Measurements from ENCODE around the genes NAP1L3, DIAPH2, DRP2, RPL36A, RAB40AL and ZCCHC18.

GRCh38 chrX:93672533-93673846 is at the start of gene NAP1L3:
Gene NAP1L3, minus strand, starts transcription at chrX:93673578.
- RRBS: 3% methylated on average over 14 of the region's 59 CpGs

GRCh38 chrX:94492436-94492881 is 818.5 kb downstream of the FAM133A start:
- RRBS: no CpG with 5 or more reads among the region's 9 CpGs

DNA sequence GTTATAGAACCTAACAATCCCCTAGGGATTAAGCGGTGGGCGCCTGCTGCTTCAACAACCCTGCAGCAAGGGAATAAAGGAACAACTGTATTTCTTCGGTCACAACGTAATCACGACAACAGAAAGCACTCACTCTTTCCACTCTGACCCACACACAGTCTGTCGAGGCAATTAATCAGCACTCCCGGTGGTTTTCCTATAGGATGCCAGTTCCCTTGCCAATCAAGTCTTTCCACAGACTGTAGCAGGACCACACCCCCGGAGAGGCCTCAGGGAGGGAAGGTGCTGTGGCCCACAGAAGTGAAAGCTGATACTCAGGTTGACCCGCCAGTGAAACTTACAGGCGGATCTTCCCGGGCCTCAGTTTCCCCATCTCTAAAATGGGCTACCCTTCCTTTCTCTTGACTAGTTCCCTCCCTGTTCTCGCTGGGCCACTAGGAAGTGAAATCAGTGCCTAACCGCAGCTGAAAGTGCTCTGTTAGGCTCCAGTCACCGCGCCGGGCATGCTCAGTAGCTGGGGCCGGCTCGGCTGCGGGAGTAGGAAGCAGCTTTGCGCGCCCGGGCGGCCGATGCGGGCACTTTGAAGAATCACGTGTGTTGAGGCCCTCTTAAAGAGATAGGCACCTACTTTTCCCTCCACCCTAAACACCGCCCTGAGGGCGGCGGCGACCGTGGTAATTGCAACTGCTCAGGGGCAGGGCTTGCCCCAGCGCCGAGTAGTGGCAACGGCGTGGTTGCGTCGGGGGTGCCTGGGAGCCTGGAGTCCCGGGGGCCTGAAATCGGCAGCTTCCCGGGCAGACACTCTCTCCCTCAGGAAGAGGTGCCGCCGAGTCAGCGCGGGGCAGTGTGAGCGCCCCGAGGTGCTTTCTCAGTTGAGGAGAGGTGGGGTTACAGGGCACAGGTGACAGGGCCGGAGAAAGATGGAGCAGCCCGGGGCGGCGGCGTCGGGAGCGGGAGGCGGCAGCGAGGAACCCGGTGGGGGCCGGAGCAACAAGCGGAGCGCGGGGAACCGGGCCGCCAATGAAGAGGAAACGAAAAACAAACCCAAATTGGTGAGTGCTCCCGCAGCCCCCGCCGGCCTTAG is at the start of gene DIAPH2:
Gene DIAPH2, plus strand, starts transcription at position 704 of the 1,084 bp plus-strand sequence.
- RRBS: 2% methylated on average over 25 of the region's 66 CpGs

DNA sequence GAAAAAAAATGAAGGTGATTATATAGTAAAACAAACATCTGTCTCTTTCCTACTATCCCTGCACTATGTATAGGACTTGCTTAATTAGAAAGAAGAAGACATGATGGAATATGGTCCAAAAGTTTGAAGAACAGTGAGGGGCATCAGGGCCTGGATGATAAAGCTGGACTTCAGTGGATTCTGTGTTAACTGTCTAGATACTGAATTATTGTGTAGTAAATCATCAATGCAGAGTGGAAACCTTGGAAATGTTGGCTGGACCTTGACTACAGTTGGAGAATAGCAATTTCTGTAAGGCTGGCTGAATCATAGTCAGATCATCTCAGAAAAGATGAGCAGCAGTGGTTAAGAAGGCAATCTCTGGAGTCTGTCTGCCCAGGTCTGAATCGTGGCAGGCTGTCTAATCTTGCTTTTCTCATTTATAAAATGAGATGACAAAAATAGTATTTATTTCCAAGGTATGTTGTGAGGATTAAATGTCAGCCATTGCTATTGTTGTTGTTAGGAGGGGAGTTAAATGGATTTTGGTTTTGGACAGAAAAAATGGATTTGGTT is 99.0 kb upstream of the RPA4 start:
- RRBS: no CpG with 5 or more reads among the region's 1 CpG

DNA sequence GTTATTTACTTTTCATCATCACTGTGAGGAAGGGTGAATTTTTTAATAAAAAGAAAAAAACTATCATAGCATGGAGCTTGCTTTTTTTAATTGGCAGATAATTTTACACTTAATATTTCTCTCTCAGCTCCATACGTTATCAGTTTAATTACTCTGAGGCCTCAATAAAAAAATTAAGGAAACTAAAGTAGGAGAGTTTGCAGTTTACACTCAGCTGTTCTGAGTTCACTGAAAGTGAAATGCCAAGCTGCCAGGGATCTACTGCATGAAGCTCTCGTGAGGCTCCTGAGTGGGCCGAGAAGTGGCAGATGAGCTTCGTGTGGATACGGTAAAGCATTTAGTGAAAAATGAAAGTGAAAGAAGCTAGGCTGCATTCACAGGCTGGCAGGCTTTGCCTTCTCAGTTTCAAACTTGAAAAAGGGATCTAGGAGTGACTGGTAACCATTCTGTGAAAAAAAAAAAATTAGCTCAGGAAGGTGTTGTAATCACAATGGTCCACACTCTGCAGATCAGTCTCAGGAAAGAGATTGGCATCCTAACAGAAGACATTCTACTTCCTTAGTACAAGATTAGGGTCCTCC is 679.8 kb downstream of the RPA4 start:
- RRBS: no CpG with 5 or more reads among the region's 5 CpGs

DNA sequence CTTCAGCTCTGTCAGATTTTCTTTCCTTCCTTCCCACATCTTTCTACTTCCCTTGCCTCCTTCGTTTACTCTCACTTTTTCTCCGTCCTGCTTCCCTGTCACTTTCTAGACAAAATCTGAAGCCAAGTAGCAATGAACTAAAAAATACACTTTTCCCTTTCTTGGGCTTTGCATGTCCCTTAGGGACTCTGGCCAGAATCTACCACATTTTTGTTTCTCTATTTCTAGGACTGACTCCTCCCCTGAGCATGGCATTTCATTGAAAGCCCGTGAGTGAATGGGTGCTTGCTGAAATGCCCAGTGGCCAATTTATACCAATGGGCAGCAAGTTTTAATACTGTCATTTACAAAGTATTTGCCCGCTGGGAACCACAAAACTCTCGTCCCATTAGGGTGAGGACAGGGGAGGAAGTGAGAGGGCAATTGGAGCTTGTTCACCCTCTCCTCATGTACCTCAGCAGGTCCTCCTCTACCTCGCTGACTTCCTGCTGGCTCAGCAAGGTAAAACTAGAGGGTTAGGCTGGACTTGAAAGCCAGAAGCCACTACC is 1.0 kb downstream of the SRPX2 start:
- RRBS: no CpG with 5 or more reads among the region's 6 CpGs

DNA sequence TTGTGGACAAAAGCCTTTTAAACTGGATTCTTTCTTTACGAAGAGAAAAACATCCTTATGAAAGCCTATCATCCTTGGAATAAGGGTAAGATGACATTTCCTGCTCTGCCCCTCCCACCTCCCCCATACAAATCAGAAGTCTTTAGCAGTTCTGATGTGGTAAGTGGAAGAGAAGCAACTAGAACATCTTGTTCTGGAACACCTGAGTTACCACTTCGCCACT is 4.4 kb downstream of the XKRX start:
- RRBS: no CpG with 5 or more reads among the region's 2 CpGs

DNA sequence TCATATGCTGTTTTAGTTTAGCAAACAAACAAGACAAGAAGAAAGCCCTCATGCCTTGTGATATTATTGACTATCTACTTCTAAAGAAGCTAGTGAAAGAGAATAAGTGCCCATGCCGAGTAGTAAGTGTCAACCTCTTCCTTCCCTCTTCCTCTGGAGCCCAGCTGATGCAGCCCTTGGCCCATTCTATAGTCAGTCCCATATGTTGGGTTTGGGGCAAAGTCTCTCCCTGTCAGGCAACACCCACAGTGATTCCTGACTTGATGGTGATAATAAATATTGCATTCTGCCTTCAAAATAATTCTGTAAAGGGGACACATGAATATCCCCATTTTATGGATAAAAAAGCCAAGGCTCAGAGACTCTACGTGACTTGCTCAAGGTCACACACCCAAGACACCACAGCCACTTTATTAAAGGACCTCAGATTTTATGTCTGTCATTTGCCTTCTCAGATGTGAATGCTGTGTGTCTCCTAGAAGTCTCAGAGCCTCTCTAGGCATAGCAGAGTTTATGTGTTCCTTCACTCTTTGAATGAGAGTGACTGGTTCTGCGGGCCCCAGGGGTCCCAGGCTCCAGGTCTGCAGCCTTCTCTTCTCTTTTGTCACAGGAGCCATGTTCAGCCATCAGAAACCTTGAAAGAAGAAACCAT is 17.4 kb downstream of the ARL13A start:
- RRBS: no CpG with 5 or more reads among the region's 3 CpGs

- RRBS: no CpG with 5 or more reads among the region's 12 CpGs
Observed at GRCh38 chrX:101219363-101220195, at the start of gene DRP2. Gene DRP2, plus strand, starts transcription at chrX:101219786.

DNA sequence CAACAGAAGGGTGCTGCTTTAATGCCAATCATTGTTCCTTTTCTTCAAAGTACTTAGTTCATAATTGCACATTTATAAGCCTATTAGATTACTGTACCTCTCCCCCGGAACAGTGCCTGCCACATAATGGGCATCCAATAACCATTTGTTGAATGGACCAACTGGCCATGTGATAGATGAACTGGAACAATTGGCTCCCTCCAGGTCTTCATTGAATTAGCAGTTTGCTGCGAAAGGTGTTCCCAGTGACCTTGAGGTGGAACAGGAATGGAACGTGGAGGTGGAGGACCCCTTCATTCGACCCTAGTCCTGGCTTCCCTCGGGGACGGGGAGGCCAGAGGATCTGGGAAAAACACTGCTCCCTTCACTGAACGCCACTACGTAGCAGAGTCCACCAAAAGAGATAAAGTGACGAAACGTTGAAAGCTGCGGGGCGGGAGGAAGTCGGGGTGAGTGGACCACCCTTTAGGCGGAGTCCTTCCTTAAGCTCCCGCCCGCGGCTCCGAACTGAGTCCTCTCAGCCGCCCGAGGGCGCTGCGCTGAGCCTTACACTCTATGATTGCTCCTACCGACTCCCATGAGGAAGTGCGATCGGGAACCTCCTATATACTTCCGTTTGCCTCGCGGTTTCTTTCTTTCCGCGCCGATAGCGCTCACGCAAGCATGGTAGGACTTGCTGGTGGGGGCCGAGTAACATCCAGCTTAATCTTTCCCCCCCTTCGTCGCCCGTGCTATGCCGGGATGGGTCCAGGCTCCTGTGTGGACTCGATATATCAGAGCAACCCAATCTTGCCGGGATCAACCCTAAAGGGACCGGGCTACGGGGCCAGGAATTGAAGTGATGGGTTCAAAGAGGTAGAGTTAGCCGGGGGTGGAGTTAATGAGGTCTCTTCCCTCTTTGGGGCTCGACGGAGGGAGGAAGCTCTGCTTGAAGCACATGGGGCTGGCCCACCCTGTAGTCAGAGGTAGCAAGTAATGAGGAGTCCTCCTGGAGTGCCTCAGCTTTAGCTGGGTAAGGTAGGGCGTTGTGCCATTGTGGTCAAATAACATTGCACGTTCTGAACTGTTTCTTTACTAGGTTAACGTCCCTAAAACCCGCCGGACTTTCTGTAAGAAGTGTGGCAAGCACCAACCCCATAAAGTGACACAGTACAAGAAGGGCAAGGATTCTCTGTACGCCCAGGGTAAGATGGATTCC is at the start of gene RPL36A:
Gene RPL36A, plus strand, starts transcription at position 631 of the 1,198 bp plus-strand sequence.
- RRBS: 0% methylated on average over 2 of the region's 51 CpGs

GRCh38 chrX:101780355-101780762 is 120.7 kb upstream of the ARMCX2 start:
- RRBS: no CpG with 5 or more reads among the region's 19 CpGs

- RRBS: no CpG with 5 or more reads among the region's 1 CpG
Observed at GRCh38 chrX:101930218-101930621, 1.6 kb downstream of the ZMAT1 start.

GRCh38 chrX:102154368-102154871 is 1.4 kb downstream of the BEX5 start:
- RRBS: no CpG with 5 or more reads among the region's 12 CpGs

DNA sequence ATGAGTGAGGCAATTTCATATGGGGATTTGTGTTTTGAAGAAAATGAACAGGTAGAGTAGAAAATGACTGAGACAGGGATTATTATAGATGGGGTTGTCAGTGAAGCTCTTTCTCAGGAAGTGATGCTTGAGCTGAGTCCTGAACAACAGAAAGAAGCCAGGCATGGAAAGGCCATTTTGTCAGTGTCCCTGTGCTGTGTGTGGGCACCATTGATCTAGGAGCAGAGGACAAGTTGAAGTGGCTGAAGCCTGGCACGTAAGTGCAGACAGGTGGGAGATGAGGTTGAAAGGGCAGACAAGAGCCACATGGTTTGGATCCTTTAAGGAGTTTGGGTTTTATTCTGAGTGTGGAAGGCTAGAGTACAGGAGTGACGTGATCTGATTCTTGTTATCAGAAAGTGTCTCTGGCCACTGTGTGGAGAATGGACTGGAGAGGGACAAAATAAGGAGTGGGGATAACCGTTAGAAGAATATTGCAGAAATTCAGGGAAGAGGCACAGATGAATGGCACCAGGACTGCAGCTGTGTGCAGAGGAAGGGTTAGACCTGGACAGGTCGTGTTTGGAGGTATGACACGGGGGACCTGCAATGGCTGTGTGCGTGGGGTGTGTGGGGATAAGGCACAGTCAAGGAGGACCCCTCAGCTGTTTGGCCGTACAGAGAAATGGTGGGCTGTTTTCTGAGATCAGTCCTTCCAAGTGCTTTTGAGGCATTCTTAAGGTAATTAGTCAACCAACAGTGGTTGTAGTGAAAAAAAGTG is 94.7 kb downstream of the GPRASP3 start:
- RRBS: no CpG with 5 or more reads among the region's 7 CpGs

DNA sequence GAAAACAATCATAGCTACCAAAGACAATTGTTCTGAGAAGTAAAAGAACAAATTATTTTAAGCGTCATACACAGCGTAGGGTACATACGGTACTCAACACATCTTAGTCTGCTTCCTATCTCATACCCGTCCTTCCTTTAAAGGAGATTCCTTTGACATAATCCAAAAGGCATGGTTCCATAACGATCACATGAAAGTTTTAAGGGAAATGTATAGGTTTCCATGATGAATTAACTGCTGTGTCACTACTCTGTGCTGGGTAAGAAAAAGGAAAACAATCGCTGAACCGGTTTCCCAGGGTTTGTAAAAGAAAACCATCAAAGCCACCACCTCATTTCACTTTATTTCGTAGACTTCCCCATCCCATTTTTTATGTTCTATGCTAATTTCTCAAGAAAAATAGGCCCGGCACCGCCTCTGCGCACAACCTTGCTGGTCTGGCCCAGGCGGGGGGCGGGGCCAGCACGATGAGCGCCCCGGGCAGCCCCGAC is at the start of gene RAB40AL:
Gene RAB40AL, plus strand, starts transcription at position 421 of the 491 bp plus-strand sequence.
- RRBS: 93% methylated on average over 5 of the region's 17 CpGs

DNA sequence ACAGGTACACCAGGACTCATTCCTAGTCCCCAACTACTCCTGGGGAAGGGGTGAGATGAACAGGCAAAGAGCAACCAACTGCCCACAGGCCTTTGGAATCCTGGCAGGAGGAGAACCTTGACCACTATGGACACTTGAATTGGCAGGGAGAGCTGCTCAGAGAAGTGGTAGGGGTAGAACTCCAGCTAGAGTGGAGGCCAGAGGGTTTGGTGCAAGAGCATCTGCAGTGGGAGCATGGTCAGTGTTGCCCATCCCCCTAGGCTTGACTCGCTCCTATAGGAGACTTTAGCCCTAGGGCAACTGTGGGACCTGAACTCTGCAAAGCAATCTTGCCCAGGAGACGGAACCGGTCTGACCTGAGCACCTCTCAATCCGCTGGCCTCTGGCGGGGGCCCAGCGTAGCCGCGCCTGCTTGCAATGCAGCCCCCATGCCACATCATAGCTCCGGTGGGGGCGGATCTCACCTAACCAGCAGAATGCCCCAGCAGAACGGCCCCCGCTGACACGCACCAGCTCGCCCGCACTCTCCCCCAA is 5.5 kb downstream of the BEX4 start:
- RRBS: 35% methylated on average over 3 of the region's 15 CpGs

GRCh38 chrX:103532340-103532752 is 13.1 kb upstream of the RAB40A start:
- RRBS: no CpG with 5 or more reads among the region's 1 CpG

GRCh38 chrX:103716932-103717382 is 6.2 kb downstream of the TMEM31 start:
- RRBS: no CpG with 5 or more reads among the region's 4 CpGs

GRCh38 chrX:104112127-104113117 is at the start of gene ZCCHC18:
Gene ZCCHC18, plus strand, starts transcription at chrX:104112523.
- RRBS: 1% methylated on average over 23 of the region's 83 CpGs

Data from non-pigmented ciliary epithelial cell (primary cell).